Astrocyte (in vitro differentiated cells and primary cell): ENCODE measurements around a stretch of chr2.

DNA sequence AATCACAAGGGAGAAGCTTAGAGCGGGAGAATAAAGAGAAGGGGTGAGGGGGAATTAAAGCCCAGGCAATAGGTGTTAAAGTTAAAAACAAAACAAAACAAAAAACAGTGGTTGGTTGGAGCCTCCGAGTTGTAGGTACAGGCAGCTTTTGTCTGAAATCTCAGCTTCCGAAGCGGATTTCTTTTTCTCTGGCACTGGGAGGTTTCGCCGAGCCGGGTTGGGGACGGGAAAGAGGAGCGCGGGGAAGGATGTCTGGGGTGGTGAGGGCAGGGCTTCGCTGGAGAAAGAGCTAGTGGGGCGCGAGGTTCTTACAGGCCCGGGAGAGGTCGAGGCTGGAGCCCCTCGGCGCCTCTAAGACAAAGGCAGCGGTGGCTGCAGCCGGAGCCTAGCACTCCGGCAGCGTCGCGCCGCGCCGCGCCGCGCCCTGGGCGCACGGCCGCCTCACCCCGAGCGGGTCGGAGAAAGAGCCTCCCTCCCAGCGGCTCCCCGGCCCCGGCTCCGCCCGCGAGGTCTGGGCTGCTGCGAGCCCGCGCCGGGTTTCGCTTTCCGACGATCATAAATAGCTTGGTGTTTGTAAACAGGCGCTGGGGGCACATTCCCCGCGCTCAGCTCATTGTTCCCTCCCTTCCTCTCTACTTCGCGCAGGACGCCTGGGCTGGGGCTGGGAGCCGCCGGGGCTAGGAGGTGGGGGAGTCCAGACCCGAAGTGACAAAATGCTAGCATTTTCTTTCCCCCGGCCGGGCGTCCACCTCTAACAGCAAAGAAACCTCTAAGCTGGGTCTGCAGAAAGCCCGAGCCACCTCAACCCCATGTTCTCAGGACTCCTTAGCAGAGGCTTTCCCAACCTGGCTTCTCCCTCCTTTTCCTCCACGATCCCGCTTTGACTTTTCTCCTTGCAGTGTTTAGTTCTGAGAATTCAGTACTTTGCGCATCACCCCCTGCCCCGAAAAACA, 867 bp upstream of the MEIS1 start:
- PRO-cap, result no peak
- RRBS, 2 experiments, result 2% methylated on average over 17 to 36 of the region's 65 CpGs

GRCh38 chr2:66494646-66495151, 59.8 kb downstream of the MEIS1 start:
- PRO-cap, result no peak
- RRBS, 2 experiments, result no CpG with 5 or more reads among the region's 7 CpGs

GRCh38 chr2:66575729-66576356, 140.9 kb downstream of the MEIS1 start:
- PRO-cap, result no peak
- RRBS, 2 experiments, result 1 to 2% methylated on average over 9 to 13 of the region's 53 CpGs

GRCh38 chr2:66694990-66695380, 260.1 kb downstream of the MEIS1 start:
- PRO-cap, result no peak
- RRBS, 2 experiments, result no CpG with 5 or more reads among the region's 3 CpGs

DNA sequence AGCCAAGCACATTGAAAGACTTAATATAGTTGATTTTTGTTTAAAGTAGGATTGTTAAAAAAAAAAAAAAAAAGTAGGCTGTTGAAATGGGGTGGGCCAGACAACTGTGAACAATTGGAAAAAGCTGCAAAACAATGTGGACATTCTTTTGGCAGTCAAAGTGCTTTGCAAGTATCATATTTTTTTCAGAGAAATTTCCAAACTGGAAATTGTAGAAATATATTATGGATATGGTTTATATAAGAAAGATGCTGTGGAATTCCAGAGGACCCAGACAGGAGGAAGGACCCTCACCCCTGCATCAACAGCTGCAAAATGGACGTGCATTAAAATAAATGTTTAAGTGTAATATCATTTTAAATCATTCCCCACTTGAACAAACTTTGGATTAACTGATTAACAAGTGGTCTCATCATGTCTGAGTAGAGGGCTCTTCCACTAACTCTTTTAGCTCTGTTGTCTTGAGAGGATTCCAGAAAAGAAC, 82.2 kb downstream of the ETAA1 start:
- PRO-cap, result no peak
- RRBS, 2 experiments, result no CpG with 5 or more reads among the region's 1 CpG

DNA sequence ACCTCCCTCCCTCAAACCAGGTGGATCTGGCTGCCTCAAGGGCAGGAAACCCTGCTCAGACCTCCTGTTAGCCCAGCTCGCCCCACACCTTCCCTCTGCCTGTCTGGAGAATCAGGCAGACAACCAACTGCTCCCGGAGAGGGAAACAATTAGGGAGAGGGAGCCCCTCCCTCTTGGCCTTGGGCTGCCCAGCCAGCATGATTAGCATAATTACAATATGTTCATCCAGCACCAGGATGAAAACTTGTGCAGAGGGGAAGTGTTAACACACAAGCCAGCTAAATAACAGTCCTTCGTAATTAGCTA, 185.5 kb downstream of the C1D start:
- PRO-cap, result no peak
- RRBS, 2 experiments, result no CpG with 5 or more reads among the region's 3 CpGs

DNA sequence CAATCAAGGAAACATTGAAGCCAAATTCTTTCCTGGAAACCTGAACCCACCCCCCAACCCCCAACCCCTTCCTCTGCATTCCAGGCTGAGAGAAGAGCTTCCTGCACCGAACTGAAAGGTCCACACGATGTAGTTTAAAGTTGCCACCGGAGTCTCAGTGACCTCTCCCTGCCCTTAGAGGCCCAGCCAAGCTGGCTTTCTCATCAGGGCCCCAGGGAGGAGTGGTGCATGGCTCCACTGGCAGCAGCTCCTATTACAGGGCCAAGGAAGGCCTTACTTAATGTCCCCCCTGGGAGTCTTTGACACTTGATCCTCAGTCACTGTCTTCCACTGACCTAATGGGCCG, 167.2 kb downstream of the C1D start:
- PRO-cap, result no peak
- RRBS, 2 experiments, result no CpG with 5 or more reads among the region's 4 CpGs

- PRO-cap, result unidirectional peak, plus-strand start at chr2:68253076
- RRBS, 2 experiments, result 2% methylated on average over 4 of the region's 19 CpGs; no CpG with 5 or more reads in 1 of the 2 experiments
Observed at GRCh38 chr2:68252940-68253440, 658 bp upstream of the PPP3R1 start.

DNA sequence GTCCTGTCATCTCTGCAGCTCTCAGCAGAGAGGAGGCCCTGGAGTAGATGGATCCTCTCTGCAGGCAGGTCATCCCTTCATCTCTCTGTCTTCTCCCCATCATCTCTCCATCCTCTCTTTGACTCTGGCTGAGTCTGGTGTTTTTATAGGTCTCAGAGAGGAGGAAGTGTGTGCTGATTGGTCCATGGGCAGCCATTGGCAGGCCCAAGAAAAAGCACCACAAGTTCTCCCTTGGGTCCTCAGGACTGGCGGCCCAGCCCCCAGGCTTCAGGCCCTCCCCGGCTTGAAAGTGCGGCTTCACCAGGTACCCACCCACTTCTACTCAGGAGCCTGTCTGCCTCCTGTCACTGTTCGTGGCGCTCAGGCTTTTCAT, 34.5 kb downstream of the FBXO48 start:
- PRO-cap, result no peak
- RRBS, 2 experiments, result no CpG with 5 or more reads among the region's 5 CpGs

DNA sequence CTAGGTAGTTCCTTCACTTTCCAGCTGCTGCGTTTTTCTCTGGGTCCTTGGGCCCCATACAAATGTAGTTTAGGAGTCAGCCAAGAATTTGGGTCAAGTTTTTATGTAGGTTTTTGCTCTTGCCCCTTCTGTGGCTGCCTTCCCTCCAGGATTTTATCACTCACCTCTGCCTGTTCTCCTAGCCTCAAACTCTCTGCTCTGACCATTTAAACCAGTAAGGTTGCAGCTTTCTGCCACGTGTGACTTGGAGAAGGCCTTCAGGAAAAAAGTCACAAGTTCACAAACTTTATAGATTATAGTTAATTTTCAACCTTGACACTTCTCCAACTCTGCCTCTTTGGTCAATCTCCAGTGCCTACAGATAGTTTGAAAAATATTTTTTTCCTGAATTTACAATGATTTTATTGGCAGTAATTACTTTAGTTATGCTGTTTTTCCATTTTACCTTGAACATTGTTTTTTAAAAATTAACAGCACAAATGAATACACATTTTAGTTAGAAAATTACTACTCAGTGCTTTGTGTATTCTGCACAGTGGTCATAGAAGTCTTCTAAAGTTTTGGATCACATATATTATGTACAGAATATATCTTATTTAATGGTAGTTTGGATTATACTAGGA, 47.2 kb downstream of the APLF start:
- PRO-cap, result no peak
- RRBS, 2 experiments, result no CpG with 5 or more reads among the region's 2 CpGs

GRCh38 chr2:68721269-68721944, 13.2 kb upstream of the ARHGAP25 start:
- PRO-cap, result no peak
- RRBS, 2 experiments, result no CpG with 5 or more reads among the region's 6 CpGs

GRCh38 chr2:68834799-68835295, 36.4 kb downstream of the BMP10 start:
- PRO-cap, result no peak
- RRBS, 2 experiments, result no CpG with 5 or more reads among the region's 4 CpGs

GRCh38 chr2:68977751-68978493, 3.5 kb downstream of the GKN1 start:
- PRO-cap, result no peak
- RRBS, 2 experiments, result no CpG with 5 or more reads among the region's 6 CpGs

- PRO-cap, result no peak
- RRBS, 2 experiments, result no CpG with 5 or more reads among the region's 8 CpGs
Observed at GRCh38 chr2:69253589-69254399, 133.2 kb downstream of the GFPT1 start.

DNA sequence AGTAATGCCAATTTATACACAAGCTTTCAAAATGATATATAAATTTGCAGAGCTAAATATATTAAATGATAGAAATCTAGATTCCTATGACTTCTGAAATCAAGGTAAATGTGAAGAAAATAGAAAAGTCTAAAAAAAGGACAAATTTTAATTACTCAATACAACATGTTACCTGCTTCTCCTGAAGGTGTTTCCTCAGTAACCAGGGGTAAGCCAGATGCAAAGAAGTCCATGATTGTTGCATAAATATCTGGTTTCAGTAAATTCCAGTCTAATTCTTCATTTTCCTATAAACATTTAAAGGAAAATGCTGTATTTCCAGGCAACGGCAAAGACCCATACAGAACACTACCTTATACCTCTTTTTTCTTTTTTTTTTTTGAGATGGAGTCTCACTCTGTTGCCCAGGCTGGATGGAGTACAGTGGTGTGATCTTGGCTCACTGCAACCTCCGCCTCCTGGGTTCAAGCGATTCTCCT, 22.2 kb downstream of the NFU1 start:
- PRO-cap, result no peak
- RRBS, 2 experiments, result no CpG with 5 or more reads among the region's 3 CpGs

DNA sequence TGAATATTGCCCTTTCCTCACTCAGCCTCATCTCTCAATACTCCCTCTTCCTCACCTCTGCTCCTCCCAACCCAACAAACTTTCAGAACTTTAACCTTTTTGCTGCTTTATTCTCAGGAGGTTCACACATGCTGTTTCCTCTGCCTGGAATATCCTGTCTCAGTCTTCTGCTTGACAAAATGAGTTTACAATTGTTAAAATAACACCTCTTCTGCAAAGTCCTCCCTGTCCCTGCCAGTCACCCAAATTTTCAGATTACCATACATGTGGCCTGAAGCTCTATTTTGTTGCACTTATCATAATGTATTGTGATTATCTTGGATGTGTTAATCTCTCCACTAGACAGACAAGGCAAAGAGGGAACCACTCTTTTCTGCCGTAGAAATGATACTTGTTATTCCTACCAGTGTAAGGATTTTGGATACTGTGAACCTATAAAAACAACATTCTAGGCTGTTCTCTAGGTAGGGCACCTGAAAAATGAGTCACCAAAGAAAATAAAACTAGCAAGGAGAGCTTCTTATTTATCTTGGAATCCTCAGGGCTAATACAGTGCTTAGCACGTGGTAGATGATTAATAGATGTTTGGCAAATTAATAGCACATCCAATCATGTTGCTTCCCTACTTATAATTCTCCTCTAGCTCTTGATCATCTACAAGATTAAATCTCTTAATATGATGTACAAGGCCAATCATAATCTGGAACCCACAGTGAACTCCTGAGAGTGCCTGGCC, 73.2 kb downstream of the AAK1 start:
- PRO-cap, result no peak
- RRBS, 2 experiments, result no CpG with 5 or more reads among the region's 2 CpGs

DNA sequence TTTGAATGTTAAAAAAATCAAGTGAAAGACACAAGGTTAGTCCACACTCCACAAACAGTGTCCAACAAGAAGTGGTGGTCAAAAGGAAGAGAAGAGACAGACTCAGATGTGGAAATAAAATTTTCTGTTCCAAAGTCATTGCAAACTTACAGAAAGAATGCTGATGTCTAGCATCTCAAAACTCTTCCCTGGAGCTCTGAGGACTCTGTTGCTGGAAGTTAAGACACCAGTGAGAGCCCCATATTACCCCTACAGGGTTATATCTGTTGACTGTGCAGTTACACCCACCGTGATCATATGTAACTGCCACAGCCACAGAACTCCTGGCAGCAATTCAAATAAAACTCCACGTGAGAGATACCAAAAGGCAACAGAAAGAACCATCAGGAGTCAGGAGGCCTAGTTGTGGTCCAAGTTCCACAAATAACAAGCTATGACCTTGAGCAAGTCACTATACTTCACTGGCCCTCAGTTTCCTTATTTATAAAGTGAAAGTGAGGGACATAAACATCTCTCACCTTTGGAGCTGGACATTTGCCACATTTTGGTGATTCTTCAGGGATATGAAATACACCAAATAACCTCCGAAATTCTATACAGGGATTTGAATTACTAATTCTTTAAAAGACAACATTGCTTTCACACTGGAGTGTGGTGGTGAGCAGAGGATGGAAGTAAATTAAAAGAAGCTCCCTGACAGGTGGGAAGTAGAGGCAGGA, 60.7 kb downstream of the AAK1 start:
- PRO-cap, result no peak
- RRBS, 2 experiments, result no CpG with 5 or more reads among the region's 3 CpGs

DNA sequence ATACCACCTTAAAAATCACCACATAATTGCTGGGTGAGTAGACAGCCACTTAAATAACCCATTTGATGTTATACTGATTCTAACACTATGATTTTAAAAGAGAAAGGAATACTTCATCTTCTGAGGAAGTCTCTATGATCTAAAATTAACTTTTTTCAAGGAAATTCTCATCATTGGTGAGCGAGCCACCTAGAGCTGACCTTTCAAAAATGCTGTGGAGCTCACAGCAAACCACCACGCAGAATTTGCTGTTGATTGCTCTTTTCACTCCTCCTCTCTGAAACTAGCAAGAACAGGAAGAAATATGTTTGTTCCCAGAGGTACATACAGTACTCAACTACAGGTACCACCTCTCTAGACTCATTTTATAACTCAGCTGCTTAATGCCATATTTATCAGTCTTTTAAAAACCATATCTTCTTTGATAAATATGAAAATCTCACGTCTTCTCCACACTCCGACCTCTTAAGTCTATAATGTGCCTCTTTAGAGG, 14.9 kb downstream of the AAK1 start:
- PRO-cap, result no peak
- RRBS, 2 experiments, result no CpG with 5 or more reads among the region's 4 CpGs

DNA sequence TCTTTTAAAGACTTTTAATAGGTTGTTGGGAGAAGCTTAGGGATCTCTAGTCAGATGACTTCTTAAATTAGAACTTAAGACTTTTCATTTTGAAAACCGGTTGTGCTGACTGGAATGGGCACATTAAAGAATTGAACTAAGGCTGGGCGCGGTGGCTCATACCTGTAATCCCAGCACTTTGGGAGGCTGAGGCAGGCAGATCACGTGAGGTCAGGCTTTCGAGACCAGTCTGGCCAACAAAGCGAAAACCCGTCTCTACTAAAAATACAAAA, 8.8 kb upstream of the AAK1 start:
- PRO-cap, result no peak
- RRBS, 2 experiments, result no CpG with 5 or more reads among the region's 7 CpGs

DNA sequence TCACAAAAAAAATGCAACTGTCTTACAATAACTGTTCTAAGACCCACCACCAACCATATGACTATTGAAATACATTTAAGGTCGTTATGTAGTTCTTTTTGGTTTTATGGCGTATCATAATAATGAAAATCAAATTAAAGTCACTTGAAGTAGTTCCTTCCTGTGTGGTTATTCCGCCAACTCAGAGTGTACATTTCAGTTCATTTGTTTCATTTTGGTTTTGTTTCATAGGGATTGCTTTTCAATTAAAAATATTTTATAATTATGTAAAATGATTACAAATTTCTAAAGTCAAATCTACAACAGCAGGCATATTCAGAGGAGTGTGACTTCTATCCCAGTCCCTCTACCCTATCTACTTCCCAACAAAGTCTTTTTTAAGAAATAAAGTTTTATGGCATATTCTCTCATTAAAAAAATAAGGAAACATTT, 46.0 kb upstream of the AAK1 start:
- PRO-cap, result no peak
- RRBS, 2 experiments, result no CpG with 5 or more reads among the region's 3 CpGs